Mesangial cell (primary cell): ENCODE measurements around a stretch of chr7.

GRCh38 chr7:158767346-158767842, 61.9 kb downstream of the ESYT2 start:
- RAMPAGE, long total RNA: no peak

GRCh38 chr7:158775526-158776248, 53.6 kb downstream of the ESYT2 start:
- RAMPAGE, long total RNA: no peak

GRCh38 chr7:158778525-158779254, 50.6 kb downstream of the ESYT2 start:
- RAMPAGE, long total RNA: no peak

- RAMPAGE, long total RNA: no peak
Observed at GRCh38 chr7:158814320-158815119, 14.8 kb downstream of the ESYT2 start.

DNA sequence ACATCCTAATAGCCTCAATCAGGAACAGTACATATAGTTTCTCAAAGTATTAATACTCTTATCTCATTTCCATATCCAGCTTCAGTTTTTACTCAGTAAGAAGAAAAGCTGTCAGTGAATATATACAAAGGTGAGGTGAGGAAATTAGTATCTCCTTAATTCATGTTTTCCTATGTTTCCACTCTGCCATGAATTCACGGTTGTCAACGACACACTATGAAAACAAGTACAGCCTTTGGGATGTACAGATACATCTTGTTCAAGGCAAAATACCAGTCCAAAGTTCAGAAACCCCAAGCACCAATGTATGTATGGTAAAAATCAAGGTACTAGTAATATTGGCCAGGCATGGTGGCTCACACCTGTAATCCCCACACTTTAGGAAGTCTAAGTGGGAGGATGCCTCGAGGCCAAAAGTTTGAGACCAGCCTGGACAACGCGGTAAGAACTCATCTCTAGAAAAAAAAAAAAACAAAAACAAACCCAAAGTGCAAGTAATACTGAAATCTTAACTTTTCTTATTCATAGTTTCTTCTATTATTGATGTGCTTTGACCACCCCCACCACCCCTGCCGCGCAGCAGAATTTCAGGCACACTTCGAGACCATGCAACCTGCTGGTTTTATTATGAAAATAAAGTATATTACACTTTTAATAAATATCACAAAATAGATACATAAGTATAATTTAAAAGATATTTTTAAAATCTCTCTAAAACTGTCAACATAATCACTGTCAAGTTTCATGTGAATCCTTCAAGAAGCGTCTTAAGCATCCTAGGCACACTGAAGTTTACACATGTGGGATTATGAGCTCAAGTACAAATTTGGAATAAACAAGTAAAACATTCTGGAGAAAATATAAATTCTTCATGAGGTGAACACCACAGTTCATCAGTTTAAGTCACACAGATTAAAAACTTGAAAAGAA, 3.5 kb downstream of the ESYT2 start:
- RAMPAGE, long total RNA: no peak

GRCh38 chr7:158834637-158835502, 5.6 kb upstream of the ESYT2 start:
- RAMPAGE, long total RNA: no peak

- RAMPAGE, long total RNA: no peak
Observed at GRCh38 chr7:158858944-158859337, 2.6 kb downstream of the DYNC2I1 start.

DNA sequence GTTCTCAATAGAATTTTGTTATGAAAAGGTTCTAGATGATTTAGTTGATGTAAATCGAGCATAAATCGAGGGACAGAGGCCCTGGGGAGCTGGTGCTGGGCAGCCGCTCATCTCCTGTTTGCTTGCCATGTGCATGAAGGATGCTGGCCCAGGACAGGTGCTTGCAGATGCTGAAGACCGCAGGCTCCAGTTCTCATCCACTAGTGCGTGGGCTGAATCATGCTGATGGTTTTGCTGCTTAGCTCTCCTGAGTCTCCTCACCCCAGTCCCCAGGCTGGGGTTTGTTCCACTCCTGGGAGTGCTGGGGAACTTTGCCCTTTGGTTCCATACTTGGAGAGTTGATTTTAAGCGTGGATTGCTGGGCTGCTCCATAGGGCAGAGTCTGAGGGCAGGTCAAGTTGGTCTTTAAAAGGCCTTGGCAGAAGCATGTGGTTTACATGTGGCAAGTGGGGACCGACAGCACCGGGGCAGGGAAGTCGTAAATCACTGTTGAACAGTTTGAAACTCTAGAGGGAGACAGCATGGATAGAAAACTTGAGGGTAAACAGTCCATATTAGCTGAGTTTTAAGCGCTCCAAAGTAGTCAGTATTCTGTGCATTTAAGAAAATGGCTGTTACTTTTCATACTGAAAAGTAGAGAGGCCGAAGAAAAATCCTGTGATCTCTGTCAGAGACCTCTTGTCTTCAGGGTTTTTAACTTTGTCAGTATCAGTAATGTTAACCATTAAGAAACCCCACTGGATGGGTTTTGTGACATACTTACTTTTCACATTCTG, 9.2 kb downstream of the DYNC2I1 start:
- RAMPAGE, long total RNA: no peak

DNA sequence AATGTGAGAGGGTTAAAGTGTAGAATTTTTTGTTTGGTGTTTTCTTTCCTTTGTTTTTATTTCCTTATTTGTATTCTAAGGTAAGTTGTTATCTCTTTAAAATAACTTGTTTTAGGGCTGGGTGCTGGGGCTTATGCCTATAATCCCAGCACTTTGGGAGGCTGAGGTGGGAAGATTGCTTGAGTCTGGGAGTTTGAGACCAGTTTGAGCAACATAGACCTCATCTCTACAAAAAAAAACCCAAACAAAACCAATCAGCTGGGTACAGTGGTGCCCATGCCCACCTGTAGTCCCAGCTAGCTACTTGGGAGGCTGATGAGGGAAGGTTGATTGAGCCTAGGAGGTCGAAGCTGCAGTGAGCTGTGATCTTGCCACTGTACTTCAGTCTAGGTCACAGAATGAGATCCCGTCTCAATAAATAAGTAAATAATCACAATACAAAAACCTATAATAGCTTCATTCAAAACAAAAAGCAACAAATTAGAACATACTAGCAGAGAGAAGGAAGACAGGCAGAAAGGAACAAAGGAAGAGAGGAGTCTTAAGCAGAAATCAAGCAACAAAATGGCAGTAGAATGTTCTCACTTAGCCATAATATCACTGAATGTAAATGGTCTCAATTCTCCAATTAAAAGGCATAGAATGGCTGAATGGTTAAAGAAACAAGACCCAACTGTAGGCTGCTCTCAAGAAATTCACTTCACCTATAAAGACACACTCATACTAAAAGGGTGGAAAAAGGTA, 82.8 kb downstream of the DYNC2I1 start:
- RAMPAGE, long total RNA: no peak

DNA sequence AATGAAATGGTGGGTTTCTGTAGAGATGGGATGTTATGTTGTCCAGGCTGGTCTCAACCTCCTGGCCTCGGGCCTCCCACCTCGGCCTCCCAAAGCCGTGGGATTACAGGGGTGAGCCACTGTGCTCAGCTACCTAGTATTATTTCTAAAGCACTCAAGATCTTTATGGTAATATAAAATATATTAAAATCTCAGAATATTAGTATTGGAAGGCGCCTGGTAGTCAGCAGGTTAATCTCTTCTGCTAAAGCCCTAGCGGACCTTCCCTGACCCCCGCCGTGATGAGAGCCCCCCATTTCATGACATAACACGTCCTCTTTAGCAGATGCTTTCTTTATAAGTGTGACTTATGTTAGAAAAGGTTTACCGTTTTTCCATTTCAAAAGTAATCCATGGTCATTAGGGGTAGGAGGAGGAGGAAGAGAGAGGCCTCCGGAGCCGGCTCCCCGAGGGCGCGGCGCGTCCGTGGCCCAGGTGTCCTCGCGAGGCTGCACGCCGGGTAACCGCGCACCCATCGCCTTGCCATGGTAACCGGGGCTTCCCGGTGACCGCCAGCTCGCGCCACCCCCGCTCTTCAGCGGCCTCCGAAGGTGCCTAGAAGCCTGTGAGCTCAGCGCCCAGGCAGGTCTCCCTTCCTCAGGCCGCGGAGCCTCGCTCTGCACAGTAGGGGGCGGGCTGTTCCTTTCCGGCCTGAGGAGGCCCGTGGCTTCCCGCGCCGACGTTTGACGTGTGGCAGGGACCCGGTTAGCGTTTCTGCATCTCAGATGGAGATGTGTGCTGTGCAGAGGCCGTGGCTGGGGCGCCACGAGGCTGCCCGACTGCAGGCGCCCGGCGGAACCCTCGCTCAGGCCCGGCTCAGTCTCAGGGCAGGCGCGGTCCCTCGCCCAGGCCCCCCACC, 116.9 kb downstream of the DYNC2I1 start:
- RAMPAGE, long total RNA: no peak

GRCh38 chr7:159005496-159006257, 139.0 kb downstream of the VIPR2 start:
- RAMPAGE, long total RNA: no peak

GRCh38 chr7:159020853-159021360, 123.8 kb downstream of the VIPR2 start:
- RAMPAGE, long total RNA: no peak

- RAMPAGE, long total RNA: no peak
Observed at GRCh38 chr7:159103911-159104939, 40.4 kb downstream of the VIPR2 start.

GRCh38 chr7:159143627-159144194, 956 bp downstream of the VIPR2 start:
- RAMPAGE, long total RNA: no peak

DNA sequence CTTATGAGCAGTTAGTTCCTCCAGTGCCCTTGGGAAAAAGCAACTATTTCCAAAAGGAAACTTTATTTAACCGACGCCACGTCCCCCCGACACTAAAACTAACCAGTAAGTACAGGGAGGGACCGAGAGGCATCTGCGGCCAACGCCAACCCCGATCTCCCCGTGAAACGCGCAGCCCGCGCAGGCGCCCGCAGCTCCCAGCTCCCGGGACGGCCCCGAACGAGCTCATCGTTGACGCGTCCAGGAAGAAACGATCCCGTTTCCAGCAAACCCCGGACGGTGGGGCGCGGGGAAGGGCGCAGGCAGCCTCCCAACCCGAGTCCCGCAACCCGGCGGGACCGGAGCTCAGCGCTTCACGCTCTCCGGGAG, 488 bp downstream of the VIPR2 start:
- RAMPAGE, long total RNA: no peak

DNA sequence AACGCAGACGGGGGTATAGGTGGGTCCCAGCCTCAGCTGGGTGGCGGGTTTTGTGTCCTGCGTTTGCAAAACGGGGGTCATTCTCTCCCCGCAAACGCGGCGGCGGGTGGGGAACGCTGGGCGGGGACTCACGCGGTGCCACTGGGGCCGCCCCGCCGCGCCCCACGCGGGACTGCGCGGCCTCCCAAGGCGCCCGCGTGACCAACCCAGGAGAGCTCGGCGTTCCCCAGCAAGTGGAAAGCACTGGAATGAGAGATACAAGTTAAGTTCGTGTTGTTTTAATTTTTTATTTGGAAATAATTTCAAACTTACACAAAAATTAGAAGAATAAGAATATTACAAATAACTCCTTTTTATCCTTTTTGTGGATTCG, 898 bp upstream of the VIPR2 start:
- RAMPAGE, long total RNA: no peak